Smooth muscle cell (in vitro differentiated cells): ENCODE data around the gene C8A.

DNA sequence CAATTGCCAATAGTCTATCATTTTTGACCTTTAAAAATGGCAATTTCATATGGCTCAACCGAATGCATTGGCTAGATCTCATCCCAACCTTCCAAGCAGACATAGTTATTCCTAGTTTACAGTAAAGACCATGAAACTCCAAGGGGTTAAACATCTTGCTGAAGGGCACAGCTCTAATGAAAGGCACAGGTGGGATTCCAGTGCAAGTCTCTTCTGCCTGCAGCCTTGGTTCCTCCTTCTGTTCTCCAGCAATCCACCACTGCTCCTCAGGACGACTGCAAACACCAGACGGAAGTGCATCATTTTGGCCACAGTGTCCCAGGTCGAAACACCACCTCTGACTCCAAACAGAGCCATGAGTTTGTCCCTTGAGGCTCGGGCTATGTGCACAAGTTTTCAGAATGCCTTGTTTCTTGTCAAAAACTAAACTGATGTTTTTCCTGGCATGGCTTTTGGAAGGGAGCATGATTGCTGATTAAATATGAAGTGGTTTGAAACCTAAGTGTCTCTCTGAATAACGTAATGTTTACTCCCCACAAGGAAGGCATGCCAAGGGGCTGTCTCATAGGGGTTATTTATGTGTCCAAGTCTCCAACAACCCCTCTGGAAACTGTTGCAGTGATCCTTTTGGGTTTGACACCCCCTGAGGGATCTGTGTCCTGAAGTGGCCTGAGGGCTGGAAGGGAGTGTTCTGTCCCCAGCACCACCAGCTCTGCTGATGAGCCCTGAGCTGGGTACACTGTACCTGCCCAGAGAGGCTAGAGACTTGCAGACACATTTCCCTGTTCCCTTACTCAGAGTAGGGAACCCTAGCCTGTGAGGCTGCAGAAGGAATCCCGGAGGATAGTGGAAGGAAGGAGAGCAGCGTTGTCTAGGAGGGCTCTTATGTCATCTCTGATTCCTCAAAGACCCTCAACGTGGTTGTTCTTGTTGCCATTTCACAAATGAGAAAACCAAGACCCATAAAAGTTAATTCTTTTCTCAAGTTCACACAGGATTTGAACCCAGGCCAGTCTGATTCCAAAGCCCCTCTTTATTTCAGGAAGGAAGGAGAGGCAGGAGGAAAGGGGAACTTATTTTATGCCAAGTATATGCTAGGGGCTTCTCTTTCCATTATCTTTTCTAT lies 132.7 kb downstream of the PLPP3 start:
- RAMPAGE, long total RNA, result no peak

GRCh38 chr1:56466181-56466973 lies 113.0 kb downstream of the PLPP3 start:
- RAMPAGE, long total RNA, result no peak

DNA sequence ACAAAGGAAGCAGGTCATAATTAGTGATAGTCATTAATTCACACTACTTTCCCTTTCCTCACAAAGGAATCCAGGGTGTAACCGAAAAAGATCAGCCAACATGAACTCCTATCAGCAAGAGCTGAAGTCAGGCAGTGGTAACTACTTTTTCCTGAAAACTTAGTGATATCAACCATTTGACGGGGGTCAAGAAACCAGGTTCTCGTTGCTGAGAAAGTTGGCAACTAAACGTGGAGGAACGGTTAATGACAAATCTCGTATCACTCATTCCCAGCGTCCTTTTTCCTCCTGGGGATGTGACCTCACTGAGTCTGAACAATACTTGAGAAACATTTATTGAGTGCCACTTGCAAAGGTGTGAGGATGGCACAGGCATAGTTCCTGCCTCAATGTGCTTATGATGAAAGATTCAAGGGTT lies 82.3 kb downstream of the PLPP3 start:
- RAMPAGE, long total RNA, result no peak

DNA sequence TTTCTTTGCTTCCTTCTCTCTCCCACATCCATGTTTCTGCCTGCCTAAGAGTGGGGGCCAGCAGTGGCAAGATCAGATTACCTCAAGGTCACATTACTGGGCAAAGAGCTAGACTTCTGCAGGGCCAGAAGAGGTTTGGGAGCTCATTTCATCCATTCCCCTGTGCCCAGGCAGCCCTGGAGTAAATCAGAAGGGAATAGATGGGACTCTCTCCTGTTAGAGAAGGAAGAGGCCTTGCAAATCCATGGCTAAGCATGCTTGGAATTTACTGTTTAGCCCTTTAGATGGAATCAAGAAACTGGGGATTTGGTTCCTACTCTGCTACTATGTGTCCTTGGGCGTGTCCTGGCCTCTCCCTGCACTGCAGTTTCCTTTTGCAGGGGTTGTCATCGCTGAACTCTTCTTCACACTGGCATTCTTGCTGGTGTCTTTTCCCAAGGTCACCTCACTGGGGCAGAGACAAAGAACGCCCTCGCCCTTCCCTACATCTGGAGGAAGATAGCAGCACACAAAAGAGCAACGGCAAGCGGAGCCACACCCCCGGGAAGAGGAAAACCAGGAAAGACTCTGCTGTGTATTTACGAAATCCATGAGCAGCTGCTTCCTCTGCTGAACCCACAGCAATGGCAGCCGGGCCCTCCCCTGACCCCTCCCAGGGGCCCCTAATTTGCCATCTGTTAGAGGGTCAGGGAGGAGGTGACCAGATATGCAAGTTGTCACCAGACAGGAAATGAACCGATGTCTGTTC lies 73.2 kb downstream of the PLPP3 start:
- RAMPAGE, long total RNA, result no peak

DNA sequence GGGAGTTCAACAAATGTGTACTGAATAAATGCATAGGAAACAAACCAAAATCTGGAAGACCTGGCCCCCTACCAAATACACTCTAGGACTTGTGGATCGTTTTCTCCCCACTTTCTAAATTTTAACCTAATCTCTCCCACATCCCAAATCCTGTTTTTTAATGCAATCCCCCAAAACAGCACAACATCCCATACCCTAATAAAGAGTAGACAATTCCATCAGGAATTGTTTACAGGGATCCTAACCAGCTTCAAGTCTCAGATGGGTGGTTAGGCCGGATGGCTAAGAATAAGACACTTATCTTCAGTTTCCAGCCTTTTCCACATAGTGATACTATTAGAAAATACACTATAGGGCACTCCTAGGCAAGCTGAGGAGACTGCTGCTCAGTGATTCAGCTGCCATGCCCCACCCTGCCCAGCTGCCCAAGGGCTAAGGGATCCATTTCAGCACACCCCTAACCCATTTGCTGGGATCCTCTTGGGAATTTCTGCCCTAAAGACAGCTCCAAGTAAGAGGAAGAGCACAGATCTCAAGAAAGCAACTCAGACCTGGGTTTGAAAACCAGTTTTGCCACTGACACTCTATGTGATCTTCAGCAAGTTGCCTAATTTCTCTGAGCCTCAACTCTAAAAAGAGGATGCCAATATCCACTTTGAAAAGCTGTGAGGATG lies 31.9 kb downstream of the PLPP3 start:
- RAMPAGE, long total RNA, result no peak

DNA sequence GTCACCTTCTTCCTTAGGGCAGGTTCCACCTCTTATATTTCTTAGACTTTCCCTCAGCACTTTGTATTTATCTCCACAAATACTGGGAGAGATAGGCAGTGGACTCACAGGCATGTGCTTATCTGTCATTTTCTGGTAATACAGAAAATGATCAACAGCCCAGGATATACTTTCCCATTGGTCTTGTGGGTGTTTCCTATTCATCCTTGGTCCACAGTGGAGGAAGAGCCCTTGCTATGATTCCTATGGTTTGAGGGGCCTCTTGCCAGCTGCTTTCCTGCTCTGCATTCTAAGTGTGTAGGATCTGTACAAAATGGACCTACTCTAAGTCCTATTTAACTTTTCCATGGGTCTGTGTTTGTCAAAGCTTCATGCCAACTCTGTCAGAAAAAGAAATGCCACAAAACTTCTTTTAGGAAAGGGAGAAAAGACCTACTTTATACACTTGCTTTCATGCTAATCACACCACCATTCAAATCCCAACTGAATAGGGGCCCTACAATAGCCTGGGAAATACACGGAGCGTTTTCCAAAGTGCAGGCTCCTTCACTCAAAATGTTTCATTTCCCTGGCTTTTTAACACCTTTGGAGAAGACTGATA lies 16.4 kb downstream of the PLPP3 start:
- RAMPAGE, long total RNA, result no peak

- RAMPAGE, long total RNA, result no peak
Measured at GRCh38 chr1:56645985-56646265, 811 bp downstream of the PRKAA2 start.

GRCh38 chr1:56788443-56789115 lies 30.6 kb downstream of the FYB2 start:
- RAMPAGE, long total RNA, result no peak

GRCh38 chr1:56816851-56817310 lies 2.3 kb downstream of the FYB2 start:
- RAMPAGE, long total RNA, result no peak

- RAMPAGE, long total RNA, result no peak
Measured at GRCh38 chr1:56854356-56855121, at the start of gene C8A. C8A (plus strand) TSS chr1:56854797.

DNA sequence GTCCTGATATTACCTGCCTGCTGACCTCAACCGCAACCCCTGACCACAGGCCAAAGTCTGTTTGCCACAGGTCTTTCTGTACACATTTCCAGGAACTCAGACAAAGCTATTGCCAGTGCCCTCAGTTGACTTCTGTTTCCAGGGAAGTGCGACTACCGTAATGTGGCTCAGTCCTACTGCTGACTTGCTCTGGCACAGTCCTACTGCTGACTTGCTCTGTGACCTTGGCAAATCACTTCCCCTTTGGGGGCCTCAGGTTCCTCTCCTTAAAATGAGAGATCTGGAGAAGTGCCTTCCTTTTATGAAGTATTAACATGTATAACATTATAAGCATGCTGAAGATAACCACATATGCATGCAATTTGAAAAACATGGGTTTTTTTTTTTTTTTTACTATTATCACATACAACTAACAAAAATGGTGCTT lies 55.1 kb downstream of the C8B start:
- RAMPAGE, long total RNA, result no peak

DNA sequence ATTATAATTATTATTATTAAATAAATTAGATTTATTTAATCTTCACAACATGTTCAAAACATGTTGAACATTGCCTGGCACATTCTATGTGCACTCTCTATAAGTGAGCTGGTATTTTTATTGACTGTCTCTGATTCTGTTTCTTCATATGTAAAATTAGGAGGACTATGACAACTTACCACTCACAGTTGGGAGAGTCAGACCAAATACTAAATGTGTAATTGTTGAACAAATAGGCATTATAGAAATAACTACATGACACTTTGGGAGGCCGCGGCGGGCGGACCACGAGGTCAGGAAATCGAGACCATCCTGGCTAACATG lies 951 bp upstream of the C8B start:
- RAMPAGE, long total RNA, result no peak

- RAMPAGE, long total RNA, result no peak
Measured at GRCh38 chr1:57280198-57280779, 143.6 kb downstream of the DAB1 start.

DNA sequence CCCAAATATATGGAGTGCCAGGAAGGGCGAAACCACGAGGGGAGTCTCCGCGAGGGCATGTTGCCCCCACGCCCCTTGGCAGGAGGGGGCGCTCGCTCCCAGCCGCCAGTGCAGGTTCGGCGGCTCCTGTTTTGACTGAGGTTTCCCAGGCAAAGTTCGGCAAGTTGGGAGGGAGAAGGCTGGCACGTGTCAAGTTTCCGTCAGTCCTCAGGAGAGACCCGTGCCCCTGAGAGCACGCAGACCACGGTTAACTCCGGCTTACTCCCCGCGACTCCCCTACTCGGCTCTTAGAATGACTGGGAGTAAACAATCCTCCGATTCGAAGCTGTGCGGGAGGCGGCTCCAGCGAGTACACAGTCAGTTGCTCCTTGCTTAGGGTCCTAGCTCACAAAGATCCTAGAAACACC lies 761 bp upstream of the DAB1 start:
- RAMPAGE, long total RNA, result no peak

DNA sequence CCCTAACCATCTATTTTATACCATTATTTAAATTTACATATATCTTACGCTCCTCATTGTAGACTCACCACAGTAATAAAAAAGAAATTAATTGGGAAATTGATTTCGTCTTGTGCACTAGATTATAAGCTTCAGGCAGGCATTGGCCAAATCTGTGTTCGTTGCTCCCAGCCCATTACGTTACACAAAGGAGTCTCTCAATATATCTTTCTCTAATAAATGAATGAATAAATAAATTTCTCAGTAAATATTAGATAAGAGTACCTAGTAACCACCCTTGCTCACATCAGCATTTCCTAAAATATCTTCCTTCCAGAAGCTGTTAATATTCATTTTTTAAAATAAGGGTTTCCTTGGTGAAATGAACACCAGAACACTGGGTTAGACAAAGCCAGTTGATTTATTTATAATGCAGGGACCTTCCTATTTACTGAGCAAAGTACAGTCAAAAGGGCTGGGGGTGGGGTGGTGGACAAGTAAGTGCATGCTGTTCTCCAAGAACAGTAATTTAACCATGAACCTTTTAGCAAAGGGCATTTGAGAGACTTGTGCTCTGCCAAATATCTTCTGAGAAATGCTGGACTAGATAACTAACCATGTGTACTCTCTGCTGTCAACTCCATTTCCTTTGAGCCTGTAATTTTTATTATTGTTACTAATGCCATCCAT lies 100.3 kb downstream of the OMA1 start:
- RAMPAGE, long total RNA, result no peak

DNA sequence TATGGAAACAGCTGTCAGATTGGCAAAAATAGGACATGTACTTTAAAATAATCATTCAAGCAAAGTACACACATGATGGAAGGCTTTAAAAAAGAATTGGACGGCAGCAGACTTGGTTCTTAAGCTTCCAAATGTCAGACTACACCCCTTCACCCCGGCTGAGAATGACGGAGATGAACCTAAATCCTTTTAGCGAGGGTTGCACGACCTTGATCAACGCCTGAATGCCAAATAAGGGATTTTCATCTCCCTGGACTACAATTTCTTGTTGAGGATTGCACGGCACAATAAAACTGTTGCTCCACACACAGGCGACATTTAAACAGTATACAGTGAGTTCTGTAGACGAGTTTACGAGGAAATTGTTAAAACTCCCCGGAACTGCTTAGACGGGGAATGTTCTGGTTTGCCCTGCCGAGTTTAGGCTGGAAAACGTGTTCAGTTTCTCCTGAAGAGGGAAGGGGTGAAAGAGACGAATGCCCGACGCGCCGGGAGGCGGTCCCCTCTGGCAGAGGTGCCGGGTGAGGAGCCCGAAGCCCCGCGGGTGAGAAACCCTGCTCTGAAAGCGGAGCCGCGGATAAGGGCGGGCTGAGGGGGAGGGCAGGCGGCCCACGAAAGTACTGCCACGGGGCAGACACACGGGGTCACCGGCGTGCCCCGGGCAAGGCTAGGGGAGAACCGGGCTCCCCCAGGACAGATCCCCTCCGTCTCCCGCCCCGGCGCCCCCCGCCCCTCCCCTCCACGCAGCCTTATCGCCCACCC lies 568 bp downstream of the OMA1 start:
- RAMPAGE, long total RNA, result no peak

GRCh38 chr1:58577726-58578329 lies 776 bp upstream of the TACSTD2 start:
- RAMPAGE, long total RNA, result no peak

- RAMPAGE, long total RNA, result no peak
Measured at GRCh38 chr1:58596782-58597678, 20.0 kb upstream of the TACSTD2 start.

DNA sequence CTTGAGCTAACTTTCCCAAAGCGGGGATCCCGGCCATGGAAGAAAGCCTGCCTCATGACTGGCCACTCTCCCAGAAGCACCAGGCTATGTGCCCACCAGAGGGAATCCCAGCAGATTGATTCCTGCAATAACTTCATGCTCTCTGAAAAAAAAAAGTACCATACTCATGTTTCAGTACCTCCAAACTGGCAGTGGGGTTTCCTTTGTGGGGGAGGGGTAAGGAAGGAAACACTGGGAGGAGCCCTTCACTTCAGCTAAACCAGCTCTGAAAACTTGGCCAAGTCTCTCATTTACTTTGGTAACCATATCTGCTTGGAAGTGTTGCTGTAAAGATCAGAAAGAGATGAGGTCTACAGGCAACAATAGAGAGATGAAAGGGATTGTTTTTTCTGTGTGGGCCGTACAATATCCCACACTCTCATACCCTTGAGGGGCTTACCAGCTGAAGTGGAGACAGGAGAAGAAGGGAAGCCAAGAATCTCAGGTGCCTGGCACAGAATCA lies 42.3 kb upstream of the TACSTD2 start:
- RAMPAGE, long total RNA, result no peak

GRCh38 chr1:58724984-58725324 lies 25.1 kb upstream of the MYSM1 start:
- RAMPAGE, long total RNA, result no peak